ENCODE measurements around the gene PDCD6IP.

GRCh38 chr3:31946514-31947303 is 34.4 kb downstream of the OSBPL10 start:
- RRBS, result no CpG with 5 or more reads among the region's 13 CpGs

GRCh38 chr3:31947574-31948440 is 33.3 kb downstream of the OSBPL10 start:
- RRBS, result no CpG with 5 or more reads among the region's 6 CpGs

GRCh38 chr3:32106791-32107397 is 474 bp downstream of the GPD1L start:
- RRBS, result 2% methylated on average over 16 of the region's 55 CpGs

GRCh38 chr3:32152219-32152971 is 46.0 kb downstream of the GPD1L start:
- RRBS, result 95% methylated on average over 3 of the region's 11 CpGs

GRCh38 chr3:32185910-32186533 is 52.5 kb upstream of the CMTM8 start:
- RRBS, result no CpG with 5 or more reads among the region's 5 CpGs

DNA sequence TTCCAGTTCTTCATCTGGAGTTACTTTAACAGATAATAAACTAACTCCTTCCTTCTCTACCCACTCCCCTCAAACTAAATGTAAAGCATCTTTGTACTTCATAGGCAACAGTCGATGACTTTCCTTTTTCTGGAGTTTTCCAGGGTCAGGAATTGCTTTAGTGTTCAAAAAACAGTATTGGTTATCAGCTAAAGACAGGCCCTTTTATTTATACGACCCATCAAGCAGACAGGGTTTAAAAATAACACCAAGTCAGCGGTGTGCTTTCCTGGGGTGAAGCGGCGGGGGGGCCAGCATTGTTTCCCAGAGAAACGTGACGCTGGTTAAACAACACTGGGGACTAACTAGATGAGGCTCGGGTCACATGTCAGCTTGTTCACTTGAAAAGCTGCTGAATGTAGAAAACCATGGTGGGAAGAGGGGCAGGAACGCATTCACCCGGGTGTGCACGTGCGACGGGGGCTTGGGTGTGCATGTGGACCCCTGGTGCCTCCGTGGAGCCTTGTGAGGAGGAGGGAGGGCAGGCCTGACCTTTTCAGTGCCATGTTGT is 70.7 kb upstream of the CMTM7 start:
- RRBS, result no CpG with 5 or more reads among the region's 14 CpGs

GRCh38 chr3:32821129-32821530 is 3.3 kb downstream of the TRIM71 start:
- RRBS, result no CpG with 5 or more reads among the region's 4 CpGs

DNA sequence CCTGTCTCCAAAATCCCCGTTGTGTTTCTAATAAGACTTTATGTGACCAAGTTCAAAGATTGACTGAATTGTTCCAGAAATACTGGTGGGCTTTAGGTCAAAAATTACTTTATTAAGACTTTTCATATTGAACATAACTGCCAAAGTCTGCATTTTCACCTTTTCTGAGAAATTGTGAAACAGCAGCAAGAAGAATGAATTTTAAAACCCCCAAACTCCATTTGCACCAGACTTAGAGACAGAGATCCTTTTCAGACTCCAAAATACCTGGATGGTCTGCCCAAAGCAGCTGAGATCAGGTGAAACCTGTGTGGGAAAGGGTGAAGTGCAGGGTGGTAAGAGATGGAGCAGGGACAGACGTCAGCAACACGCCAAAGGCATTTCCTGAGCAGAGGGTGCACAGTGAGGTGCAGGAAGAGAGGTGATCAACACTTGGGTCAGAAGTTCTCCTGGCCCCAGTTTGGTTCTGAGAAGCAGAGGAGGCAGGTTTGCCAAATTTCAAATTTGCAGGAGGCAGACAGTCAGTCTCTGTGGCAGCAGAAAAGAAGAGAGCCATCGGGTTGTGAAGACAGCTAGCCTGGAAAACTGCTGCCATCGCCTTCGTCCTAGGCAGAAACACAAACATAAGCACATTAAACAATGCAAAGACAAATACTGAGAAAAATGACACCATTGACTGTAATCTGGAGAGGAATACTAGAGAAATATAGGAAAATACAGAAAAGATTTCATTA is 9.7 kb downstream of the CCR4 start:
- RRBS, result no CpG with 5 or more reads among the region's 6 CpGs

DNA sequence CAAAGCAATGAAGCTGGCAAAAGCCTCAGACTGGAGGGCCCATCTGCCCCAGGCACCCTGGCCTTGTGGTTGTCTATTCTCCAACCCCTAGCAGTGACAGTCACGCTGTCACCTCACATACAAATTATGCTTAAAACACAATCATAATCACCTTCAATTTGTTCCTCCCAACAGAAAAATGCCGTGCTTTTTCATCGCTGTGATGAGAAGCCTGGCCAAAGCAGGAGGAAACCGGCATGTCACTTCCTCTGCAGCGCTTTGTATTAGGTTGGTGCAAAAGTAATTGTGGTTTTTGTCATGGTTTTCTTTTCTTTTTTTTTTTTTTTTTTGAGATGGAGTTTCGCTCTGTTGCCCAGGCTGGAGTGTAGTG is 41.8 kb downstream of the GLB1 start:
- RRBS, result no CpG with 5 or more reads among the region's 6 CpGs

DNA sequence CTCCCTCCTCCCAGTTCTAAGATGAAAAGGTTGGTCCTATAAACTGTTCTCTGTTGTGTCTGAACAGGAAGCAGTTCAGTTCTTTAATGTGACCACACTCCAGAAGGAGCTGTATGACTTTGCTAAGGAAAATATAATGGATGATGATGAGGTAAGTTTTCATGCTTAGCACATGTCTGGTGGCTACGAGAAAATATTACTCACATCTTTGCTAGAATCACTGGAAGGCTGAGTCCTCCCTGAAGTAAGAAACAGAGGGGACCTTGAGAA is 20.2 kb downstream of the CRTAP start:
- RRBS, result no CpG with 5 or more reads among the region's 1 CpG

- RRBS, result no CpG with 5 or more reads among the region's 3 CpGs
Observed at GRCh38 chr3:33144186-33145036, 30.6 kb downstream of the CRTAP start.

DNA sequence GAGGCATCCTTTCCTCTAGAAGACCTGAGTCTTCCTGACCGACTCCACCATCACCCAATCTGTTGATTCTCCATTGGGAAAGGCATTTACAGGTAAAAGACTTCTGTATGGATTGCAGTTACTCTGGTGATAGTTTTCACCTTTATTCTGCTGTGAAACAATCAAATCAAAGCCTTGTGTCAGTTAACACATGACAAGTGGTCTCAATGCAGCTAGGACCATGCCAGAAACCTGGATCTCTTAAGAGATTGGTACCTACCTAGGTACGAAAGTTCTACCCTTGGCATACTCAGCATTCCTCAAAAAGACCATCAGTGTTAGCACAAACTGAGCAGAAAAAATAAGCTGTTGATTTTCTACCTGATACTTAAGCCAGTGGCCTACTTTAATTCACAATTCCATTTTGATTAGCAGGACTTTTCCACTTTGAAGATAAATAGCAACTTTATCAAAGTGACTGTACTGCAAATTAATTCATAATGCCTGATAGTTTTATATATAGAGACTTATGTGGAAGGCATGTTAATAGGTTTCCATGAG is 54.5 kb downstream of the UBP1 start:
- RRBS, result no CpG with 5 or more reads among the region's 2 CpGs

GRCh38 chr3:33797848-33798719 is at the start of gene PDCD6IP:
PDCD6IP (plus strand) TSS chr3:33798630.
- RRBS, result no CpG with 5 or more reads among the region's 39 CpGs

DNA sequence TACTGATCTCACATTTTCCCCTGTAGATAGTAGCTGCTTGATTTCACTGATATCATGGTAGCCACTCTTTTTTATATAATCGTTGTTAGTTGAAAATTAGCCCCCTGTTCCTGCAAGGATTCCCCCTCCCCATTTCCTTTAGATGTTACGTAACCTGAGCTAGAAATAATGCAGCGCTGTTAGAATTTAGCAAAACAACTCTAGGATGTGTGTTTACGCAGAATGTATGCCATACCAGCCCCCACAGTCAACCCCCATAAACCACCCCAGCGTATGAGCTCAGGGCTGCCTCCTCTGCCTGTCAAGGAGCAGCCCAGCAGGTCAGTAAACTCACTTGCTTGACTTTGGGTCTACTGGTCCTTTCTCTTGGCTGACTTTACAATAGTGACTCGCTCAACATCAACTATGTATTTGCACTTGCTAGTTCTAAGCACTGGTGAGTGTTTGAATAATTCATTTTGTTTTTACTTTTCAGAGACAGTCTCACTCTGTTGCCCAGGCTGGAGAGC is 79.9 kb downstream of the PDCD6IP start:
- RRBS, result no CpG with 5 or more reads among the region's 6 CpGs

DNA sequence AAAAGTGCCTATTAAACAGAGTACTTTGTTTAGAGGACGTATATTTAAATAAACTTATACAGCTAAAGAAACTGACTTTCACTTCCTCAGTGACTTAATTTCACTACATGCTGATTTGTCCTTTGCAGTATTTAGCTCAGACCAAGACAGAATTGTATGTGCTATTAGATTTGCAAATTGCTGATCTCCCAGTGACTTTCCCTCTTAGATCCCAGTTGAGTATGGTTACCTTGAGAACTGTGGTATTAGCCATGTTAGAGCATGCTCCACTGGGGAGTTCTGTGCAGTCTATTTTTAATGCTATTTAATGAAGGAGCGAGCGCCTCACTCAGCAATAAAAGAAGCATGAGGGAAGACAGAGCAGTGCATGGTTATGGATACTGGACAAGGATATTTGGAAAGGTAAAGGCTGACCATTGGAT is 2.7 kb downstream of the ARPP21 start:
- RRBS, result no CpG with 5 or more reads among the region's 3 CpGs

GRCh38 chr3:36856791-36857949 is 87.7 kb downstream of the TRANK1 start:
- RRBS, result 88% methylated on average over 9 of the region's 27 CpGs

GRCh38 chr3:37054938-37055442 is 61.7 kb downstream of the MLH1 start:
- RRBS, result no CpG with 5 or more reads among the region's 7 CpGs

DNA sequence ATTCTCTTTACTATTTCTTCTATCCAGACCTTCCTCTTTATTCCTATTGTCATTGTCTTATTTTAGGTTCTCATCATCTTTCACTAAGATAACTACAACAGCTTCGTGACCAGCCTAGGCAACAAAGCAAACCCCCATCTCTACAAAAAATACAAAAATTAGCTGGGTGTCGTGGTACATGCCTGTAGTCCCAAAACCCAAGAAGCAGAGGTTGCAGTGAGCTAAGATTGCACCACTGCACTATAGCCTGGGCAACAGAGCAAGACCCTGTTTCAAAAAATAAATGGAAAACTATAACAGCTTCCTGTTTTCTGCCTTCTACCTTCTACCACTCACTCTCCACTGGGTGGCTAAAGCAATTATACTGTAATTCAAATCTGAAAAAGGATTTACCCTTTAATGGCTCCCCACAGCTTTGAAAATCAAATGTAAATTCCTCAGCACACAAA is 33.5 kb downstream of the LRRFIP2 start:
- RRBS, result no CpG with 5 or more reads among the region's 2 CpGs

DNA sequence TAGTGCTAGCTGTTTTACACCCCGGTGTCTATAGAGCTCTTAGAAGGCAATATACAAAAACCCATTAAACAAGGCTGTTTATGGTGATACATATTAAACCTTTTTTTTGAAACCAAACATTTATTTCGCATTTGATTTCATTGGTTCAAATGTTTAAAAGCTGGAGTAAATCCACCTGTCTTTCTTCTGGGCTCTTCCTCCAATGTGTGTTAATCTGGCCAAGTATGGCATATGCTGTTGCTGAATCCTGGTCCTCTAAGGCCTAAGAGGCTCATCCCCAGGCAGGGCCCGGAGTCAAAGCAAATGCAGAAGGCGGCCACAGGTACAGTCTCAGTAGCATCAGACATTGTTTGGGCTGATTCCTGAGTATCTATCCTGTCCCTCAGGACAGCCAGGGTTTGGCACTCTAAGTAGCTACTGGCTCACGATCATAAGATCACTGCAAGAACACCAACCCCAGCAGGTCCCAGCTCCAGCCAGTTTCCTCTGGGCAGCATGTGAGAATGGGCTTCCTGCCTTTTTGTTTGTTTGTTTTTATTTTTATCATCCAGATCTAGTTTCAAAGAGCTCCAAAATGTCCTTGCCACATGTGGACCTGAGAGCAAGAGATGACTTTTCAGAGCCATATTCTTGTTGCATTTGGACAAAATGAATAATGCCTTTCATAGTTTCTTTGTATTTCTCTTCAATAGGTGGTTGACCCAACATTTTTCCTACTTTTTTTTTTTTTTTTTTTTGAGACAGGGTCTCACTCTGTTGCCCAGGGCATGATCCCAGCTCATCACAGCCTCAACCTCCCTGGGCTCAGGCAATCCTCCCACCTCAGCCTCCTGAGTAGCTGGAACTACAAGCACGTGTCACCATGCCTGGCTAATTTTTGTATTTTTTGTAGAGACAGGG is 32.7 kb downstream of the LRRFIP2 start:
- RRBS, result no CpG with 5 or more reads among the region's 6 CpGs

Measured in Ishikawa (cell line).